ENCODE measurements around a stretch of chr10.

- PRO-cap, result no peak
- RAMPAGE, long total RNA, 3 experiments, result no peak in any of the 3 experiments
These were observed 30.0 kb downstream of the KIAA1217 start for GRCh38 chr10:24238486-24239699.

DNA sequence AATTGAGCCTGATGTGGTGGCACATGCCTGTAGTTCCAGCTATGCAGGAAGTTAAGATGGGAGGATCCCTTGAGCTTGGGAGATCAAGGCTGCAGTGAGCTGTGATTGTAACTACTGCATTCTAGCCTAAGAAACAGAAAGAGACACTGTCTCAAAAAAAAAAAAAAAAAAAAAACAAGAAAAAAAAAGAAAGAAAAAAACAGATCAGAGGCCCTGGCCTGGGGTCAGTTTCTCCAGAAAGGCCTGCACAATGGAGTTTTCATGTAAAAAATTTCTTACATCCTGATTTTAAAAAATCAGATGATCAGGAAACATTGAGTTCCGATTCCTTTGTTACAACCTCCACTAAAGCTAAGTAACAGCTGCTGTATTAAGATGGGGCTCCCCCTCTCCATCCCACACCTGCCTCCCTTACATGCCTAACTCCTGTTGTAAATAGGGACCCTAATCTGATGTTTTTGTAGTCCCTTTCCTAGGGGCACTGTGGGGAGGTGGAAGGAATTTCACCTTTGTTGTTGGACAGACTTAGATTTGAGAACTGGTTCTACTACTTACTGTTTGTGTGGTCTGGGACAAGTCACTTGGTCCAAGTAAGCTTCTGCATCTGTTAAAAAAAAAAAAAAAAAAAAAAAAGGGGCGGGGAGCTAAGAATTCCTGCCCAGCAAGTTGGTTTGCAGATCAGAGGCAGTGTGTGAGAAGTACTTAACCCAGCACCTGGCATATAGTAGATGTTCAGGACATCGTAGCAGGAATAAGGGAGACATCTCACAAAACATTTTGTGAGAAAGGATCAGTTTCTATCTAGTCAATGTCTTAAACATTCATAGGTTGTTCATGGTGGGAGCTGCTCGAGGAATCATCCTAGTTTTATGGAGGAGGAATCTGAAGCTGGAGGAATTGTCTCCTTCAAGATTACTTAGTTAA, 42.6 kb downstream of the KIAA1217 start:
- PRO-cap, result no peak
- RAMPAGE, long total RNA, 3 experiments, result no peak in any of the 3 experiments

DNA sequence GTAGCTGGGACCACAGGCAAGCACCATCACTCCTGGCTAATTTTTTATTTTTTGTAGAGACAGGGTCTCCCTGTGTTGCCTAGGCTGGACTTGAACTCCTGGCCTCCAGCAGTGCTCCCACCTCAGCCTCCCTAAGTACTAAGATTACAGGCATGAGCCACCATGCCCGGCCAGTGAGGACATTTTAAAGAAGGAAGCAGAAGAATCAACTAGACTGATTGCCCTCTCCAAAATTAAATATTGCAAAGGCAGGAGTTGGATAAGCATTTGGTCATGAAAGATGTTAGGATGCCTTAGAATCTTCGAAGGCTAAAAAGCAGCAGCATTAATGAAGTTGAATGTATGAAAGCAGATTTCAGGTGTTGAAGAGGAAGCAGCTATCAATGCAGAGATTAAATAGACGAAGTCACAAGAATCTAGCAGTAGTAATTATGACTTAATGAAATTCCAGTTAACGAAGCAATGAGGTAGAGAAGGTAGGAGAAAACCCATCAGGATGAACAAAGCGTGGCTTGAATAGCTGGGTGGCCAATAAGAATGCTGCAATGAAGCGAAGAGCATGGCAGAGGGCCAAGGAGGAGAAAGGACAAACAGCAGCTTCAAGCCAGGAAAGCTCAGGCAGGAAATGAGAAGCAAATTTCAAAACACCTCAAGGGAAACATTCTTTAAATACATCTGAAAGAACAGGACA, 122.3 kb downstream of the KIAA1217 start:
- PRO-cap, result no peak
- RAMPAGE, long total RNA, 3 experiments, result no peak in any of the 3 experiments

DNA sequence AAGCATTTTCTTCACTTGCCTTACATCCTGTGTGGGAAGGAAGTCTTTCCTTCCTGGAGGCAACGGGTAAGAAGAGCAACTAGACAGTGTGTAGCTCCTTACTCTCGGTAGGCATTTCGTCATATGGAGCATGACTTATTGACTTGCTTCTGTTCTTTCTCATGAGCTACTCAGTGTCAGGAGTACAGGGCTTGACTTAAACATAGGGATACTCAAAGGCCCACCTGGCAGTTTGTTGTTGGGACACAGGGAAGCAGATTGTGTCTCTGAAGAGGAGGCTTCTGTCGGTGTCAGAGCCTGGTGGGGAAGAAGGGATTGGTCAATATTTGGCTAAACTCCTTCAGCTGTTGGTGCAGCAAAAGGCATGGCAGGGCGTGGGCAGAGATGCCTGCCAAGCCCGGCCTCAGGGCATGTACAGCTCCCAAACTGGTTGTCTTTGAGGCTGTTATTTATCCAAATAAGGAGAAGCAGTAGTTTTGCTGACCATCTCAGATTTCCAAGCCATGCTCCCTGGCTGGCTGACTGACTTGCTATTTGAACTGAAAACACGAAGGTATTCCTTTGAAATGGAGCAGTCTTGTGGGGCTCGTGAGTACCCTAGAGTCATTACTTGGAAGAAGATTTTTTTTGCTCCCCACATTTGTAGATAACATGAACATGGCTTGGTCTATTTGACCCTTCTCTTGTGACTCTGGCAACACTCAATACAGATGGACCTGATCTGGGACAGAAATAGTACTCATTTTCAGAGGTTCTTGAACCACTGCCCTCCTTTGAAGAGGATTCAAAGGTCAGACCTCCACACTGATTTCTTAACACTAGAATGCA, 249.0 kb downstream of the KIAA1217 start:
- PRO-cap, result no peak
- RAMPAGE, long total RNA, 3 experiments, result no peak in any of the 3 experiments

DNA sequence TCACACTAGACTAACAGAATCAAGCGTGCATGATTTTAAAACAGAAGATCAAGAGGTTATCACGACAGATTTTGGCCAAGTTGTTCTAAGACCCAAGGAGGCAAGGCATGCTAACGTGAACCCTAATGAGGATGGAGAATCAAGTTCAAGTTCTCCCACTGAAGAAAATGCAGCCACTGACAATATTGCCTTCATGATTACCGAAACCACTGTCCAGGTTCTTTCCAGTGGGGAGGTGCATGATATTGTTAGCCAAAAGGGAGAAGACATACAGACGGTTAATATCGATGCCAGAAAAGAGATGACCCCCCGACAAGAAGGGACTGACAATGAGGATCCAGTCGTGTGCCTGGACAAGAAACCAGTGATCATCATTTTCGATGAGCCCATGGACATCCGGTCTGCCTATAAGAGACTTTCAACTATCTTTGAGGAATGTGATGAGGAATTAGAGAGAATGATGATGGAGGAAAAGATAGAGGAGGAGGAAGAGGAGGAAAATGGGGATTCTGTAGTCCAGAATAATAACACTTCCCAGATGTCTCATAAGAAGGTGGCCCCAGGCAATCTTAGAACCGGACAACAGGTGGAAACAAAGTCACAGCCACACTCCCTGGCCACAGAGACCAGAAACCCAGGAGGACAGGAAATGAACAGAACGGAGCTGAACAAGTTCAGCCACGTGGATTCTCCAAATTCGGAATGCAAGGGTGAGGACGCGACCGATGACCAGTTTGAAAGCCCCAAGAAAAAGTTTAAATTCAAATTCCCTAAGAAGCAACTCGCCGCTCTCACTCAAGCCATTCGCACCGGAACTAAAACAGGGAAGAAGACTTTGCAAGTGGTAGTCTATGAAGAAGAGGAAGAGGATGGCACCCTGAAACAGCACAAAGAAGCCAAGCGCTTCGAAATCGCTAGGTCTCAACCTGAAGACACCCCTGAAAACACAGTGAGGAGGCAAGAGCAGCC, 180.2 kb downstream of the ARHGAP21 start:
- PRO-cap, result no peak
- RAMPAGE, long total RNA, 3 experiments, result no peak in any of the 3 experiments

GRCh38 chr10:24622572-24623020, 101.1 kb downstream of the ARHGAP21 start:
- PRO-cap, result no peak
- RAMPAGE, long total RNA, 3 experiments, result no peak in any of the 3 experiments

DNA sequence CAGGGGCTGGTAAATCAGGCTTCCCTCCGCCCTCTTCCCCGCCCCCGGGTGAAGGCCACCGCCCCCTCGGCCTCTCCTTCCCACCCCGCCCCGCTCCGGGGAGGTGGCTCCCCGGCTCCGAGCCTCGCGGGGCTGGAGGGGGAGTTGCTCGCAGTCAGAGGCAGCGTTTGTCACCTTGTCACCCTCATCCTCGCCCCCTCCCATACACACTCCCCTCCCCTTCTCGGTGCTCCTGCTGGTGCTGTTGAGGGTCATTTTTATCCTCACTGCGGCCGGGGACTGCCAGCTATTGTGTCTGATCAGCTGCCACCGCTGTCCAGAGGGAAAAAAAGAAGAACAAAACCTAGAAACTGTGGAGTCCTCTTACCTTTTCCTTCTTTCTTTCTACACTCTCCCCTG, 1.1 kb upstream of the ARHGAP21 start:
- PRO-cap, result bidirectional peak, plus-strand start at position 80 of the sequence, minus-strand start outside the sequence
- RAMPAGE, long total RNA, 3 experiments, result no peak in any of the 3 experiments

DNA sequence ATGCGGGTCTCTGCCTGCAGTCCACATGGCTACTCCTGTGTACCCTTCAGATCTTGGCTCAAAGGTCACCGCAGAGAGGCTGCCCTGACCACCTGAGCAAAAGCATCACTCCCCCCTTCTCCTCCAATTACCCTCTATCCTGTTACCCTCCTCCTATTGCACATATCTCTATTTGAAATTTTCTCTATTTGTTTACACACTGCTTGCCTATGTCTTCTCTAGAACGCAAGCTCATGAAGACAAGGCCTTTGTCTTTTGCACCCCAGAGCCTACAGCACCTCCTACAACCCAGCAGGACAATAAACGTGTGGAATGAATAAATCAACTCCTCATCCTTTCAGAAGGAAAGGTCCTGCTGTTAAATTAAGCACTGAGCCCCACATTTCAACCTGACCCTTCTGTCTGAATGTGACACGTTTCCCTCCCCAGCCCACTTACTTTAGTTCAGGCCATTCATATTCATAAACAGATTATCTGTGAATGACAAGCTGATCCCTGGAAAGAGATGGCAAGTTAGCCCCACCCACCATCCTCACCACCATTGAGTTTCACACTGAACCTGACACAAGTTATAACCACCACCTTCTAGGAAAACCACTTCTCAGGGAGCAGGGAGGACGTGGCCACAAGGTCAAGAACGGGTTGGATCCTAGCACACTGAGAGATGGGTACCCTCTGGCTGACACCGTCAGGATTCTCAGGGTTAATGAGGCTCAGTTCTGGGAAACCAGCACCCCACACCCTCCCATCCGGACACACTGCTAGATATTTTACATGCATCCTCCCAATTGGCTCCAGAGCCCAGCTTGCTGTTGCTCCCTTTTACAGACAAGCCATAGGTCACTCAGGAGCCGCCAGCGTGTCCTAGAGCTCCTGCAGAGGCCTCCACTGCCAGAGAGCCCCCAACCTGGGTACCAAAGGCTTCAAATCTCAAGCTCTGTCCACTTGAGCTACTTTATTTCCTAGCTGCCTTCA, 1.0 kb downstream of the PRTFDC1 start:
- PRO-cap, result unidirectional peak, plus-strand start at position 827 of the sequence
- RAMPAGE, long total RNA, 3 experiments, result no peak in any of the 3 experiments

- PRO-cap, result no peak
- RAMPAGE, long total RNA, 3 experiments, result no peak in any of the 3 experiments
These were observed 45.2 kb downstream of the THNSL1 start for GRCh38 chr10:25061529-25062005.

DNA sequence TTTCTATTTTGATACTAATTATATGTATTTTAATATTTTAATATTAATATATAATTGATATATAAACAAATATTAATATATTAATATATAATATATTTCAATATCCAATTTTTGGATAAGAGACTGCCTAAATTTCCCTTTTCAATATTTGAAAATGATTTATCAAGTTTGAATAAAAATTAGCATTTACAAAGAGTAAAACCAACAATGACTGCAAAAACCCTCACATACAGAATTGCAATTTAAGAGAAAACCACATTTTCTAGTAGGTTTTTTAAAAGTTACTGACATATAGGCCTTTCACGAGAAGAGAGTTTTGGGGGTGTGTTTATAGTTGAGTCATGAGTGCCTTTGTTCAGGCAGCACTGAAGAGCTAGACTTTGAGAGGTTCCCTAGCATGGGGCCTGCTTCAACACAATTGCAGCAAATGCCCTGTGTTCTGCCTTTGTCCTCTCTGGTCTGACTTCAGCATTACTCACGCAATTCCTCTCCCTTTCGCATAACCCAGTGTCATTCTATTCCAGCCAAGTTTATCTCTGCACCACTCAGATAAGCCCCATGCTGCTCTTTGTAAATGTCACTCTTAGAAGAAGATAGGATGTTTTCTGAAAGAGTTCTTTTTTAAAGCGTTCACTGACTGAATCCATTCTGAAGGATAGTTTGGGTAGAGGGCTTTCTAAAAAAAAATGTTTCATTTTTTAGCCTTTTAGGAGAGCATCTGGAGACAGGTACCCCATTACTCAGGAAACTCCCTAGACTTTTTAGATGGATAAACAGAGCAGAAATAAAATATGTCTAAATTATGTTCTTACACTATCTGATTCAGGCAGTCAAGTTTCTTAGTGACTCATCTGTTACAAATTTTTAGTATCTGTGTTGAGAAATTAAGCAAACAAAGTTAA, 318.3 kb downstream of the GPR158 start:
- PRO-cap, result no peak
- RAMPAGE, long total RNA, 3 experiments, result no peak in any of the 3 experiments

DNA sequence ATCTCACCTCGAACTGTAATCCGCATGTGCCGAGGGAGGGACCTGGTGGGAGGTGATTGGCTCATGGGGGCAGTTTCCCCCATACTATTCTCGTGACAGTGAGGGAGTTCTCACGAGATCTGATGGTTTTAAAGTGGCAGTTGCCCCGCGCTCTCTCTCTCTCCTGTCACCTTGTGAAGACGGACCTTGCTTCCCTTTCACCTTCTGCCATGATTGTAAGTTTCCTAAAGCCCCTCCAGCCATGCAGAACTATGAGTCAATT, 53.3 kb upstream of the MYO3A start:
- PRO-cap, result no peak
- RAMPAGE, long total RNA, 3 experiments, result no peak in any of the 3 experiments

DNA sequence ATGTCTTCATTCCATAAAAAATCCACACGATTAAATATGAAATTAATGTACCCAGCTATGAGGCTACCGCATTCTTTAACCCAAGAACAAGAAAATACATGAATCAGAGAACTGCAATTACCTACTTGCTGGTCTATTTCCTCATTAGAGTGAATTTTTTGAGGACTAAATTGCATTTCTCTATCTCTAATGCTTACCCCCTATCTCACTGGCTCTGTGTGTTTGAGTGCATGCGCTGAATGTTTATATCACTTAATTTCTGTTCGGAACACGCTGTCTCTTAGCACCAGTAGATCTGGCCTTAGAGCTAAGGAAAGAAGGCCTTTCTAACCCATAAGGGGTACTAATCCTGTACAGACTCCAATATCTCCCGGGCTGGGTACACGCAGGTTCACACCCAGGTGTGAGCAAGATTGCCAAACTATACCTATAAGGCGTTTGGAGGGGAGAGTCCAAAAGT, 874 bp upstream of the PDSS1 start:
- PRO-cap, result no peak
- RAMPAGE, long total RNA, 3 experiments, result no peak in any of the 3 experiments

DNA sequence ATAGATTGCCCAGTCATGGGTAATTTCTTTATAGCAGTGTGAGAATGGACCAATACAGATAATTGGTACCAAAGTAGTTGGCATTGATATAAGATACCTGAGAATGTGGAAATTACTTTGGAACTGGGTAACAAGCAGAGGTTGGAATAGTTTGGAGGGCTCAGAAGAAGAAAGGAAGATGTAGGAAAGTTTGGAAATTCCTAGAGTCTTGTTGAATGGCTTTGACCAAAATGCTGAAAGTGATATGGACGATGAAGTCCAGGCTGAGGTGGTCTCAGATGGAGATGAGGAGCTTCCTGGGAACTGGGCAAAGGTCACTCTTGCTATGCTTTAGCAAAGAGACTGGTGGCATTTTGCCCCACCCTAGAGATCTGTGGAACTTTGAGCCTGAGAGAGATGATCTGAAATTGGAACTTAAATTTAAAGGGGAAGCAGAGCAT, 3.3 kb downstream of the PDSS1 start:
- PRO-cap, result no peak
- RAMPAGE, long total RNA, 3 experiments, result no peak in any of the 3 experiments

DNA sequence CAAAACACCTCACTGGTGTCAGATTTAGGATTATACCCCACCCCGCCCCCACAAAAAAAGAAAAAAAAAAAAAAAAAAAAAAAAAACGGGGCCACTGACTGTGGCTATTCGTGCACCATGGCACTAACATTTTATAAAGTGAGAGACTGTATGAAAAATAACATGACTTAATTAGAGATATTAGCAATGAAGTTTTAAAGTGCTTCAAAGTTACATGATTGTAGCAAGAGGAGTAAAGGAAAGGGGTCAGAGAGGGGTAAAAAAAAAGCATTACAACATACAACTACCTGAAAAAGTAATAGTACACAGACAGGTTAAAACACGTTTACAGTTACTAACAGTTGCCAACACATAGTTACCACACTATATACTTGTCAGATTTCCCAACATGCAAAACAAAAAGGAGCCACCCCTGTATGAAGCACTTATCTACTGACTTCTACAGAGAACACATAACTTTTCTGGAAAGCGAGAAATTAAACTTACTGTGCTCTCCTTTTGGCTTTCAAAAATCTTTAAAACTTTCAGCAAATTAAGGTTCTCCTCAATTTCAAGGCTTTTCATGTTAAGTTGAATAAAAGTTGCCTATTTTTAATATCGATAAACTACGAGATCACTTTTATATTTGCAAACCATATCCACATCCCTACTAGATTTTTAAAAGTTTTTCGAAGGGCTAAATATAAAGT, 2.1 kb downstream of the ABI1 start:
- PRO-cap, result unidirectional peak, plus-strand start at position 424 of the sequence
- RAMPAGE, long total RNA, 3 experiments, result no peak in any of the 3 experiments

DNA sequence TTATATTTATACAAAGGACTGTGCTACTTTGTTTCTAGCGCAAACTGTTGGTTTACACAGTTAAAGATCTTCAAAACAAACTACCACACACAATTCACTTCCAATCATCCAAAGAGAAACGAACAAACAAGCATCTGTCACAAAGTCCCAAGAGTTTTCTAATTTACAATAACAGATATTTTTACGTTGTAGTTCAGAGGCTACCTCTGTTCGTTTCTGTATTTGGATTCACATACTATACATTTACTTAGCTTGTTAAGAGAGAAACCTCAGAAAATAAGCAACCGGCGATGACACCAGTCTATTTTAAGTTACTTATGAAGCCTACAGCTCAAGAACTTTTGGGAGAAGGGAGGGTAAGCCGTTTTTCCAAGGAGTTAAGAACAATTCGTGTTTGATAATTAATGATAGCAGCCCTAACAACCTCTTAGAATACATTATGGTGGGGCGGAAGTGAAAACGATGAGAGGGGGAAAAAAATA, 1.2 kb downstream of the ABI1 start:
- PRO-cap, result no peak
- RAMPAGE, long total RNA, 3 experiments, result no peak in any of the 3 experiments

DNA sequence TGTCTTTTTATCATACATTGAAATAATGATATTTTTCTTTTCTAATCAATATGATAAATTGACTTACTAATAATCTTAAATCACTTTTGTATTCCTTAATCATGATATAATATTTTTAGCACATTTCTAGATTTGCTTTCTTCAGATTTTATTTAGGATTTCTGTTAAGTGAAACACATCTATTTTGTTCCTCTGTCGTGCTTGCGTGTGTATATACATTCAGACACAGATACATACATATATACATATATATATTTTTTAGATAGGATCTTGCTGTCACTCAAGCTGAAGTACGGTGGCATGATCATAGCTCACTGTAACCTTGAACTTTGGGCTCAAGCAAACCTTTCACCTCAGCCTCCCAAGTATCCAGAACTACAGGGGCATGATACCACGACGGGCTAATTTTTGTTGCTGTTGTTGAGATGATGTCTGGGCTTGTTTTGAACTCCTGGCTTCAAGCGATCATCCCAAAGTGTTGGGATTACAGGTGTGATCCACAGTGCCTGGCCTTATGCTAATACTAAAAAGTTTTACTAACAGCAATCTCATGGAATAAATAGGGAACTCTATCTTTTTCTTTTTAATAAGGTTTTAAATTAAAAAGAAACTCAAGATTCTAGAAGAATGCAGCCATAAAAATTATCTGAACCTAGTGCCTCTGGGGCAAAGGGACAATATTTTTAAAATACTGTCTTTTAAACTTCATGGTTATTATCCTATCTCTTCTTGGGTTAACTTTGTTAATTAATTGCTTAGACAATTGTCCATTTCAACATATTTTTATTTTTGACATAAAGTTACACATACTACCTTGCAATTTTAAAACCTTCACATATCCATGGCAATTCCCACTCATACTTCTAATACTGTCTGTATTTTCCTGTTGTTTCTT, 15.0 kb downstream of the YME1L1 start:
- PRO-cap, result no peak
- RAMPAGE, long total RNA, 3 experiments, result no peak in any of the 3 experiments

- PRO-cap, result no peak
- RAMPAGE, long total RNA, 3 experiments, result no peak in any of the 3 experiments
These were observed 21.6 kb downstream of the RAB18 start for GRCh38 chr10:27525799-27526071.

- PRO-cap, result unidirectional peak, plus-strand start at chr10:27742483
- RAMPAGE, long total RNA, 3 experiments, result no peak in any of the 3 experiments
These were observed 3.5 kb downstream of the MKX start for GRCh38 chr10:27741983-27742715.

DNA sequence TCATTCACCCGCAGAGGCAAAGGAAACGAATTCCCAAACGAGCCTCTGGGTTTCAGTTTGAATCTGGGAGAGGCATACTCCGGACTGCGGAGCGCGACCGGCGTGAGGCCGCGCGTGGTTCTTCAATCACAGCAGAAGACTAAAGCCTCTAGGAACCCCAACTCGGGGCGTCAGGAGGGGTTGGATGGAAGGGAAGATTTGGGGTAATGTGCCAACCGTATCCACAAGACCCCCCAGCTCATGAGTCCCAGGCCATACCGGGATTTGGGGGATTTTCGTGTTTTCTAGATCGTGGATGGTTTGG, 1.9 kb downstream of the MKX start:
- PRO-cap, result unidirectional peak, plus-strand start at position 55 of the sequence
- RAMPAGE, long total RNA, 3 experiments, result no peak in any of the 3 experiments

DNA sequence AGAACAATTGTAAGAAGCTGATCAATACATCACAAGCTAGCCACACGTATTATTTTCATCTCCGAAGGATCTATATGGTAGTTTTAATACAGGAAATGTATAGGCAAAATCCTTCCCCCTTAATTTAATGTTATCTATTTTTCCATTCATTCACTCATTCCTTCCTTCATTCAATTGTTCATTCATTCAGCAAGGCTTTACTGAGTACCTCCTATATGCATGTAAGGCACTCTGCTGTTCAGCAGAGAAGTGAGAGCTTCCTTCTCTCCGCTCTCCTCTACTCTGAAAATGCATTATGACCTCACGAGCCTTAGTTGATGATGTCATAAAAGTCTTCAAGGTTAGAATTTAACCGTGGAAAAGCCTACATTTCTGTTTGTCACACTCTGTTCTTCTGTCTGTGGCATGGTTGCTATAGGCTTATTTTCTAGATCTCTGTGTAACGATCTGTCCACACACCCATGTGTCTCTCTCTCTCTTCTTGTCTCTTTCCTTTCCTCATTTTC, 17.2 kb downstream of the ODAD2 start:
- PRO-cap, result no peak
- RAMPAGE, long total RNA, 3 experiments, result no peak in any of the 3 experiments

Data from subcutaneous adipose tissue (tissue), 3 donors.